Anterior vena cava (tissue), 1 donor: ENCODE measurements around the genes H2BC17, OR14J1, OR12D2 and MAS1L.

DNA sequence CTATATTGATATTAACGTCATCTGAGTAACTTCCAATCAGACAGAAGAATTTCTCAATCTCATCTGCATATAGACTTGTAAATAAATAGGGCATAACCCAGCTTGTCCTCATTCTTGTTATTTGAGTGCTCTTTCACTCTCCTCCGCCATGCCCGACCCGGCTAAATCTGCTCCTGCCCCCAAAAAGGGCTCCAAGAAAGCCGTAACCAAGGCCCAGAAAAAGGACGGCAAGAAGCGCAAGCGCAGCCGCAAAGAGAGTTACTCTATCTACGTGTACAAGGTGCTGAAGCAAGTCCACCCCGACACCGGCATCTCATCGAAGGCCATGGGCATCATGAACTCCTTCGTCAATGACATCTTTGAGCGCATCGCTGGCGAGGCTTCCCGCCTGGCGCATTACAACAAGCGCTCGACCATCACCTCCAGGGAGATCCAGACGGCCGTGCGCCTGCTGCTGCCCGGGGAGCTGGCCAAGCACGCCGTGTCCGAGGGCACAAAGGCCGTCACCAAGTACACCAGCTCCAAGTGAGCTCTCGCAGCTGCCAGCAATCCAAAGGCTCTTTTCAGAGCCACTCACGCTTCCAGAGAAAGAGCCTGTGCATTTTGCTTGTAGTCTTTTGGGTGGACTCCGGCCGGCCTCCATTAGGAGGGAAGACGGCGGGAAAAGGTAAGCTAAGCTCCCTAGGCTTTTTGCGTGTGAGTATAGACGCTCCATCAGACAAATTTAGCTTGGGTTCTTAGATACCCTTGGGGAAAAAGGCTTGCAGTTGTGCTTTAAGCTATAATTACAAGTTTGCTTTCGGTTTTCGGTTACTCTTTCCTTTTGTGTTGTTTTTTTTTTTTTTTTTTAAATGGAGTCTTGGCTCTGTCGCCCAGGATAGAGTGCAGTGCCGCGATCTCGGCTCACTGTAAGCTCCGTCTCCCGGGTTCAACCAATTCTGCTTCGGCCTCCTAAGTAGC is at the start of gene H2BC17:
TSS of gene H2BC17 (plus strand) at position 111 of the 960 bp plus-strand sequence.
- PRO-cap, result bidirectional peak, plus-strand start at position 111 of the sequence, minus-strand start outside the sequence

DNA sequence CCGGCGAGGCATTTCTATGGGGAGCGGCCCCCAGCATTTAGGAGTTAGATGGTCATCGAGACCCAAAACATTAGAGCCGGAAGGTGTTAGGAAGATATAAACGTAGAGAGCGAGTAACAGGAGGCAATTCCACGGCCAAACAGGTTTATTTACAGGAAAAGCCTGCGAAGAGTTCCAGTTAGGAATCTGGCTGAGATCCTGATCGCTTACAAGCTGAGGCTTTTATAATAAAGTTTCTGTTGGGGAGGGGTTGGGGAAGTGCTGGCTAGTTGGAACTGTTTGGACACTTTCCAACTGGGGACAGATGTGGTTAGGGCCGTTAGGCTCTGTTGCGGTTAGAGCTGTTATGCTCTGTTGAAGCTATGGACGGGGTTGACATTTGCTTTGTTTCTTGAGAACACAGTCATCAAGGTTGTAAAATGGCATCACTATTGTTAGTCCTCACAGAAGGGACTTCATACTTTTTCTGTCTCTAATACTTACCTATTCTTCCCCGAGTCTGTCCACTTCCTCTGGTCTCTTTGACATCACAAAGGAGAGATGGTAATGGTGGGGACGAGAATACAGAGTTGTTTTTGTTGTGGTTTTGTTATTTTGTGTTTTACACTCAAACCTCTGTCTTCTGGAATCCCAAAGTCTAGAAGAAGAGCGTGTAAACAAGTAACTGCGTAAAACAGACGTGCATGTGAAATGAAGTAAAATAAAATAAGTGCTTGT is 517 bp upstream of the ZSCAN31 start:
- PRO-cap, result no peak

DNA sequence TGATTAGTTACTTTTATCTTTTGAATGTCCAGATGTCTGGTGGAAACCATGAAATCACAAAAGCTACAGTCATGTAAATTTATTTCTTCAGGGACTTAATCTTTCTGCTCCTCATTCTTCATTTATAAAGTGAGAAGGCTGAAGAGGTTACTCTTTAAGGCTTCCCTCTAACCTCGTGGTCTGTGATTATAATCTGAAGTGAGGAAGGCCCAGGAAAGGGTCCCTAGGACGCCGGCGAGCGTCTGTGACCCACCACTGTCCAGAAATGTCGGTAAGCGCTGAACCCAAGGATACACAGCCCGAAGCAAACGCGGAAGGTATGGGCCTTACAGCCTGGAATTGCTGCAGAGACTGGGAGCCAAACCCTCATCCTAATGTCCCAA is 437 bp downstream of the ZSCAN12 start:
- PRO-cap, result no peak

DNA sequence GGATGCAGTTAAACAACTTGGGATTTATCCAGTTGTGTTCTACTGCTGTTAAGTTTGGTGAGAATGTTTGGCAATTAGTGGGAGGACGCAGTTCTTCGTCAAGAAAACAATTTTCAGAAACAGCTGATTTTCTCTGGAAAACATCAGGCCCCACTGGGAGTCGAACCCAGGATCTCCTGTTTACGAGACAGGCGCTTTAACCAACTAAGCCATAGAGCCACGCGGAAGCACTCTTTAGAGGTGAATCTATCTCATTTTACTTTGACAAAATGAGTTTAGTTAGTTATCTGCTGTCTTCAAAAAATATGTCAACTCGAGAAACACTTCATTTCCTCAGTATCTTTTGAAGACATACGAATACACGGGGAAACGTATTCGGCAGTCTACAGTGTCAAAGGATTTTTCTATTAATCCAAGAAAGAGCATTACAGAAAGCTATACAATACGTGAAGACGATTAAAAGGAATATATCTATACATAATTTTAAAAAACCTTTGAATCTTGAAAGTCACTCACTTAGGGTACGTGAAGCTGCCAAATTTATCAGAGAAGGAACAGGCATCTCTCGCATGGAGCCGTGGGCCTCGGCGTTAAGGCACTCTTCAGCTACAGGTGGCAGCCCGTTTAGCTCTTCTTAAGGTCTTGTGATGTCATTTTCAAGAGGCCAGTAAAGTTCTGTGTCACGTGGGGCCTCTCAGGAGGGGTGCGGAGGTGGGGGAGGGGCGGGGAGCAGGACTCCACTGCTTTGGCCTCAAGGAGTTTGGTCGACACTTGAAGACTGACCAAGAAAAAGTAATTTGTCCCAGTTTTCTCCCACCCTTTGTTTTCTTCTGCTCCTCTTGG is 26.5 kb downstream of the GPX6 start:
- PRO-cap, result bidirectional peak, plus-strand start at position 706 of the sequence, minus-strand start at position 636 of the sequence

DNA sequence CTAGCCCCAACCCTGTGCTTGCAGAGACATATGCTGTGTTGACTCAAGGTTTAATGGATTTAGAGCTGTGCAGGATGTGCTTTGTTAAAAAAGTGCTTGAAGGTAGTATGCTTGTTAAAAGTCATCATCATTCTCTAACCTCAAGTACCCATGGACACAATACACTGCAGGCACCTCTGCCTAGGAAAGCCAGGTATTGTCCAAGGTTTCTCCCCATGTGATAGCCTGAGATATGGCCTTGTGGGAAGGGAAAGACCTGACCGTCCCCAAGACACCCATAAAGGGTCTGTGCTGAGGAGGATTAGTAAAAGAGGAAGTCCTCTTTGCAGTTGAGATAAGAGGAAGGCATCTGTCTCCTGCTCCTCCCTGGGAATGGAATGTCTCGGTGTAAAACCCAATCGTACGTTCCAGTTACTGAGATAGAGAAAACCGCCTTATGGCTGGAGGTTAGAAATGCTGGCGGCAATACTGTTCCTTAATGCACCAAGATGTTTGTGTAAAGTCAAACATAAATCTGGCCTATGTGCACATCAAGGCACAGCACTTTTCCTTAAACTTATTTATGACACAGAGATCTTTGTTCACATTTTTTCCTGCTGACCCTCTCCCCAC is 100.5 kb upstream of the SCAND3 start:
- PRO-cap, result no peak

DNA sequence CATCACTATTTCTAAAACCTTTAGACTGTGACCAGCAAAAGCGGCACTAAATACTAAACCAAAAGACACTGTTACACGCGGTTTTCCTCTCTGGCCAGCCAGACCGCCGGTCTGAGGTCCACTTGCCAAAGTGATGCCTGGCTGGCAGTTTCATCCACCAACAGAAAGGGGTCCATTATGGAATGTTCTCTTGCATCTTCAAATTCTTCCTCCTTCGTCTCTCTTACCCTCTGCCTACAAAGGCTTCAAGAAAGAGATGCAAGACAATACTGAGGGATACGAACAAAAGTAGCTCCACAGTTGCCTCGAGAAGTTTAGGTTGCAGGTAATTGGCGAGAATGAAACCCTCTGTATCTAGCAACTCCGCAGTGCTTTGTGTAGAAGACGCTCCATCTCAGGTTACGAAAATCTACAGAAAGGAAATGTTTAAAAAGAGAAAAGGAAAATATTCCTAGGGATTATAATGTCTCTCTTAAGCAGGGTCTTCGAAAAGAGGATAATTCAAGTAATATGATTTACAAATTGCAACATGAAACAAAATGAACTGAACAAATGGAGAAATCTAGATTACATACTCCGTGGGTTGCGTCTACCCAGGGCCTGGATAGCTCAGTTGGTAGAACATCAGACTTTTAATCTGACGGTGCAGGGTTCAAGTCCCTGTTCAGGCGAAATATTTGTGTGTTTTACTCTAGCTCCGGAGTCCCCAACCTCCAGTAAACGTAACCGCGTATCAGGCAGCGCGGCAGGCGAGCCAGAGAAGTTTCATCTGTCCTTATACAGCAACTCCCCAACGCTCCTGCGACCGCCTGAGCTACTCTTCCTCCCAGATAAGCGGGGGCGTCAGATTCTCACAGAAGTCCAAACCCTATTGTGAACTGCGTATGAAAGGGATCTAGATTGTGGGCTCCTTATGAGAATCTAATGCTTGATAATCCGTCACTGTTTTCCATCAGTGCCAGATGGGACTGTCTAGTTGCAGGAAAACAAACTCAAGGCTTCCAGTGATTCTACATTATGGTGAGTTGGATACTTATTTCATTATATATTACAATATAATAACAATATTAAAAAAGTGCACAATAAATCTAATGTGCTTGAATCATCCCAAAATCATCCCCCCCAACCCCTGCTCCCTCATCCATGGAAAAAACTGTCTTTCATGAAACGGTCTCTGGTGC is 160.4 kb upstream of the SCAND3 start:
- PRO-cap, result no peak

- PRO-cap, result no peak
Observed at GRCh38 chr6:28817088-28817613, 106.6 kb downstream of the TRIM27 start.

GRCh38 chr6:28838093-28838456 is 85.7 kb downstream of the TRIM27 start:
- PRO-cap, result no peak

DNA sequence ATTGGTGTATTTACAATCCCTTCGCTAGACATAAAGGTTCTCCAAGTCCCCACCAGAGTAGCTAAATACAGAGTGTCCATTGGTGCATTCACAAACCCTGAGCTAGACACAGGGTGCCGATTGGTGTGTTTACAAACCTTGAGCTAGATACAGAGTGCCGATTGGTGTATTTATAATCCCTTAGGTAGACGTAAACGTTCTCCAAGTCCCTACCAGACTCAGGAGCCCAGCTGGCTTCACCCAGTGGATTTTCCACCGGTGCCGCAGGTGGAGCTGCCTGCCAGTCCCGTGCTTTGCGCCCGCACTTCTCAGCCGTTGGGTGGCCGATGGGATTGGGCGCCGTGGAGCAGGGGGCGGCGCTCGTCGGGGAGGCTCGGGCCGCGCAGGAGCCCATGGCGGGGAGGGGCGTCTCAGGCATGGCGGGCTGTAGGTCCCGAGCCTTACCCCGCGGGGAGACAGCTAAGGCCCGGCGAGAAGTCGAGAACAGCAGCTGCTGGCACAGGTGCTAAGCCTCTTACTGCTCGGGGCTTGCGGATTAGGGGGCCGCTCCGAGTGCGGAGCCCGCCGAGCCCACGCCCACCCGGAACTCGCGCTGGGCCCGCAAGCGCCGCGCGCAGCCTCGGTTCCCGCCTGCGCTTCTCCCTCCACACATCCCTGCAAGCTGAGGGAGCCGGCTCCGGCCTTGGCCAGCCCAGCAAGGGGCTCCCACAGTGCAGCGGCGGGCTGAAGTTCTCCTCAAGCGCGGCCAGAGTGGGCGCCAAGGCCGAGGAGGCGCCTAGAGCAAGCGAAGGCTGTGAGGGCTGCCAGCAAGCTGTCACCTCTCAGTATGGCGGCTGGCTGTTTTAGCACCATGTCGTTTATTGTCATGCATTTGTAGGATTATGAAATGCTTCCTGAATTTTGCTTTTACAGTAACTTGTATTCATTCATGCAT is 57.3 kb downstream of the TRIM27 start:
- PRO-cap, result no peak

DNA sequence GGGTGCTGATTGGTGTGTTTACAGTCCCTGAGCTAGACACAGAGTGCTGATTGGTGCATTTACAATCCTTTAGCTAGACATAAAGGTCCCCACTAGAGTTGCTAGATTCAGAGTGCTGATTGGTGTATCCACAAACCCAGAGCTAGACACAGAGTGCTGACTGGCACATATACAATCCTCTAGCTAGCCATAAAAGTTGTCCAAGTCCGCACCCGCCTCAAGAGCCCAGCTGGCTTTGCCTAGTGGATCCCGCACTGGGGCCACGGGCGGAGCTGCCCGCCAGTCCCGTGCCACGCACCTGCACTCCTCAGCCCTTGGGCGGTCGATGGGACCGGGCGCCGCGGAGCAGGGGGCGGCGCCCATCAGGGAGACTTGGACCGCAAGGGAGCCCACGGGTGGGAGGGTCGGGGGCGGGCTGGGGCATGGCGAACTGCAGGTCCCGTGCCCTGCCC is 38.9 kb downstream of the TRIM27 start:
- PRO-cap, result no peak

- PRO-cap, result bidirectional peak, plus-strand start at chr6:28897033, minus-strand start at chr6:28897000; bidirectional peak, plus-strand start at chr6:28897217, minus-strand start at chr6:28897209; unidirectional peak, minus-strand start at chr6:28897277
Observed at GRCh38 chr6:28896780-28897391, 26.9 kb downstream of the TRIM27 start.

- PRO-cap, result no peak
Observed at GRCh38 chr6:28897392-28897817, 26.4 kb downstream of the TRIM27 start.

GRCh38 chr6:28914940-28915507 is 8.8 kb downstream of the TRIM27 start:
- PRO-cap, result no peak

GRCh38 chr6:28940248-28941205 is 16.7 kb upstream of the TRIM27 start:
- PRO-cap, result unidirectional peak, plus-strand start at chr6:28940398

DNA sequence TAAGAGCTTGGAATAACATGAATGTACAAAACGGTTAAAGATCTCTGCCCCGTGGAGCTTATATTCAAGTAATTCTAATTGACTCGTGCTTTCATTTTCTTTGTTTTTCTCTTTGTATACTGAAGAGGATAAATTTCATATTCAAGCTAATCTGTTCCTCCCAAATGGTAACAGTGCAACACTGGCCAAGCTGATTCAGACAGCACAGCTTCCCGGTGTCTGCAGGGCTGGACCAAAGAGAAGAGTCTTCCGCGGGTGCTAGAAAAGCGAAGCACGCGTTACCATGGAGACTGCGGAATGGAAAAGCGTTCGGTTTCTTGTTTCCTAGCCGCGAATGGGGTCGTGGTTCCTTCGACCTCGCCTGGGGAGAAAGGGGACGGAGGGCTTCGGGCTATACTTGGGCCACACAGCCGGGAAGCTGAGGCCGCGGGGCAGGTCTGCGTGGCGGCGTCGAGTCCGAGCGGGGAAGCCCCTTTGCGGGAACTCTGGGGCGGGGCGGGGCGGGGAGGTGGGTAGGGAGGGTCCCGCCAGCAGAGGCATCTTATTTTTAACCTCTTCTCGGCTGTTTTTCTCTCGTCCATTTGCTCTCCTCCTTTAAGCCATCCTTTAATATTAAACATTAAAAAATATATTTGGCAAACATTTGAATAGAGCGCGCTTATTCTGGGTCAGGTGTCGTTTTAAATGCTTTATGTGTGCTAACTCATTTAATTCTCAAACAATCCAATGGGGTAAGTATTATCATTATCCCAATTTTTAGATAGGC is 6.3 kb upstream of the ZNF311 start:
- PRO-cap, result no peak

GRCh38 chr6:29301473-29301786 is at the start of gene OR14J1:
Gene OR14J1 (plus strand): TSS chr6:29301701.
- PRO-cap, result no peak

DNA sequence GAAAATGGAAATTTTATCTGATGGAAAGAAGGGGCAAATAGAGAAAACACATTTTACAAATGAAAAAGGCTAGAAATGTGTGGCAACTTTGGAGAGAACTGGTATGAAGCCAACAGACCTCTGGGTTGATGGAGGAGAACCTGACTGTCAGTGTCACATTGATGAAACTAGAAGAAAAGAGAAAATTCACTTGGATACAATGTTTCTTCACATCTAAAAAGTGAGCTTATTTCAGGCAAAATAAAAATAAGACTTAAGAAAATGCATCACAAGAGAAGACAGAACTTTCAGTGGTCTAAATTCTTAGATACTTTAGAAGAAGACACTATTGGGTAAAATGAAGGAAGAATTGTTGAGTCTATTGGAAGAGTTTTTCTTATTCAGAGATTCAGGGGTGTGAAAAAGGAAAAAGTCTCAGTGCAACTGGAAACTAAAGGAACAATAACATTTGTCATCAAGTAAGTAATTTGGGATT is at the start of gene OR12D2:
TSS of gene OR12D2 (plus strand) at position 274 of the 475 bp plus-strand sequence.
- PRO-cap, result no peak

GRCh38 chr6:29487814-29488243 is at the start of gene MAS1L:
Gene MAS1L (minus strand): TSS chr6:29487956.
- PRO-cap, result no peak

- PRO-cap, result no peak
Observed at GRCh38 chr6:29529310-29529603, 20.9 kb upstream of the OR2I1P start.

DNA sequence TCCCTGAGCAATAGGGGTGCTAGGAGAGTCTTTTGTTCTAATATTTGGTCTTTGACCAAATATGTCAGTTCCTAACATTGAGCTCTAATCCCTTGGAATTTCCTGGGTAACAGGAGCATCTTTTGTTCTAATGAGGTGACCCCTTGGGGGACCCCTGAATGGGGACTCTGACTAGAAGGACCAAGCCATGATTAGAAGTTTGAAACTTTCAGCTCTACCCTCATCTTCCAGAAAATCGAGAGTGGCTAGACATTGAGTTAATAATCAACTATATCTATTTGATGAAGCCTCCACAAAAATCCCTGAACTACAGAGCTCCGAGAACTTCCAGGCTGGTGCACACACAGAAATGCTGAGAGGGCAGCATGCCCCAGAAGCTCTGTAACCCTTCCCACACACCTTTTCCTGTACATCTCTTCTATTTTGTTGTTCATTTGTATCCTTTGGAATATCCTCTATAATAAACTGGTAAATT is 6.5 kb upstream of the OR2H2 start:
- PRO-cap, result no peak